Measurements from ENCODE around the genes UBL4A, IKBKG and TMLHE.

DNA sequence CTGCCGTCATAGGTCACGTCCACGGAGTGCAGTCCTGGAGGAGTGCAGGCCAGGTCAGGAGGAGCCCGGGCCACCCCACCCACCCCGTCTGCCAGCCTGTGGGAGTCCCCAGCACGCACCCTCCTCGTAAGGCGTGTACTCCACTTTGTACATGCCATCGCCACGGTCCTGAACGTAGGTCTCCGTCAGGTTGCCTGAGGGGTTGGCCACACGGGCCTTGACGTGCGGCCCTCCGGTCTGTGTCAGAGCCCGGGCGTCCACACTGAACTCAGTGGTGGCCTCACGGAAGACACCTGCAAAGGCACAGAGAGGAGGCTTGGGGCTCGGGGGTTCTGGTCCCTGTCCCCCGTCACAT, 14.8 kb downstream of the FLNA start:
- PRO-cap: unidirectional peak, minus-strand start at position 270 of the sequence

DNA sequence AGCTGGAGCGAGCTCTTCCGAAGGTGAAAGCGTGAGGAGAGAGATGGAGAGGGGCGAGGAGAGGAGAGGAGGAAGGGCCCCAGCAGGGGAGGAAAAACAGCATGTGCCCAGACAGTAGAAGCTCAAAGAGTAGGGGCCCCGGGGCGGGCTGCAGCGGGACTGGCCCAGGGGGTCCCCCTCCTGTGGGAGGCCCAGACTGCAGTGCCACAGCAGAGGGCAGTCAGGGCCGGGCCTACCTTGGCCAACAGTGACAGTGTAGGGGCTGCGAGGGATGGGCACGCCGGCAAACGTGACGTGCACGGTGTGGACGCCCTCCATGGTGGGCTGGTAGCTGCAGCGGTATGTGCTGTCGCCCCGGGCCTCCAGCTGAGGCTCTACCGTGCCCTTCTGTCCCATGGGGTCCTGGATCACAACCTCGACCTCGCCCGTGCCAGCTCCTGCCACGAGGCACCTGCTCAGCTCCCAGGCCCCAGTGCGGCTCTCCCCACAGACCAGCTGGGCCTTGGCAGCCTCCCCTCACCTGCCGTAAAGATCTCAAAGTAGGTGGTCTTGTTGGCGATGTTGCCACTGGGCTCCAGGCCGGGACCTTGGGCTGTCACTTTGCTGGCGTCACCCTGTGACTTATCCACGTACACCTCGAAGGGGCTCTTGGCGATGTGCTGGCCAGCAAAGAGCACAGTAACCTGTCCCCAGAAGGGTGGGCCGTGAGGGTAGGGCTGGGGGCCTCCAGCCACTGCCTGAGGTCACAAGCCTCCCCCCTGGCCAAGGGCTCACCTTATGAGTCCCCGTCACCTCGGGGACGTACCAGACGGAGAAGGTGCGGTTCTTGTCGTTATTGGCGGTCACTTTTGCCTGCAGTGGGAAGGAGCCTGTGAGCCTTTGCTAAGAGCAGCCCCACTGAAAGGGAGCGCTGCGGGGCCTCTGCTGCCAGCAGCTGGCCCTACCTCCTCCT, 8.4 kb downstream of the FLNA start:
- PRO-cap: unidirectional peak, minus-strand start at position 128 of the sequence

- PRO-cap: no peak
These were observed 6.7 kb downstream of the FLNA start for GRCh38 chrX:154367569-154368286.

DNA sequence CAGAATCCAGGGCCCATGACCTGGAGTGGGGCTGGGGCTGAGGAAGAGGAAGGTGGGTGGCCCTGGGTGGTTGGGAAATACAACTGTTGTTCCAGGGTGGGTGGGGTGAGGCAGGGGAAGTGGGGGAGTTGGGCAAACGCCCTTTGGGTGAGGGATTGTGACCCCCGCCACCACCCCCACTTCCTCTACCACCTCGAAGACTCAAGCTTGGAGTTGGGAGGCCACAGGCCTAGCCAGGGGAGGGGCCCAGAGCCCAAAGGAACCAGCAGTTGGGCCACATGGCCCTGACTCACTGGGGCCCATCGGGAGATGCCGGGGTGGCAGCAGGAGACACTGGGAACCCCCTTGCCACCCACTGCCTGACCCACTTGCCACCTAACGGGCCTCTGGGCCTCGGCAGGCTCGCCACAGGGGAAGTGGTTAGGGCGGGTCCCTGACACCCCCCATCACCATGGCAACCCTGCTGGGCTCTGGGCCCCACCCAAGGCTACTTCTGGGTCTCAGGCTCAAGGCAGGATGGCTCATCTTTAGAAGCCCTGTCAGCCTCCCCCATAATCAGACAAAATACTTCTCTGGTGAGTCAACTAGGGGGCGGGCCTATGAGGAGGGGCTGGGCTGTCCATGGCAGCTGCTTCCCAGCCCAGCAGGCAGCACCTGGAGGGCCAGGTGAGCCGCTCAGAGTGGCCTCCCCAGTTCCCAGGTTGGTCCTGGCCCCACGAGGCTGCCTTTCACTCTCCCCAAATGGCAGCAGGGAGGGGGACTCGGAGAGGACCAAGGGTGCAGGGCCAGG, 5.7 kb downstream of the FLNA start:
- PRO-cap: bidirectional peak, plus-strand start at position 646 of the sequence, minus-strand start at position 411 of the sequence

GRCh38 chrX:154383494-154383972, 4.4 kb downstream of the EMD start:
- PRO-cap: no peak

DNA sequence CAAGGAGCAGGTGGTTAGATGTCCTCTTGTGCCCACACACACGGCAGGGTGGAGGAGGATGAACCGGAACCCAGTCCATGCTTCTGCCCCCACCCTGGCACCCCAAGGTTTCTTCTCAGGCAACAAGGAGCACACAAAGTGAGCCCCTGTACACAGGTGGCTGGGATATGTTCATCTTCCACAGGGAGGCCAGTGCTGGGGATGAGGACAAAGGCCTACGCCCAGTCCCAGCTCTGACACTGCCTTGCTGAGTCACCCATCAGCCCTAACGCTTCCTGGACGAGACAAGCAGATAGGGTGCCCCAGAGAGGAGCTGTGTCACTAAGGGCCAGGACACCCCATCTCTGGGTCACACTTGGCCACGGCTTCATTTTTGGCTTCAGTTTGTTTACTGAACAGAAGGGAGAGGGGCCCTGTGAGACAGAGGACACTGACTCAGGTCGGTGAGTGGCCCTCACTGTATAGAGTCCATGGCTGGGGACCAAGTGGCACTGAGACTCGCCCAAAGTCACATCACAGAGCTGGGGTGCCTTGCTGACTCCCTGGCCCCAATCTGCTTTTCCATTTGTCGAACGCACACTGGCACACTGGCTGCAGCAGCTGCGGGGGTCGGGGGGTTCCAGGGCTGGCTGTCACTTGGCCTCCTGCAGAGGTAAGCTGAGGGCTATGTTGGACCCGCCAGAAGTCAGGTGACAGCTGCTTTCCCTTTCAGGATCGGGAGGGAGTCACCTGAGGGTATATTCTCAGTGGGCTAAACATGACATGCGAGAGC, 1.8 kb downstream of the UBL4A start:
- PRO-cap: no peak

GRCh38 chrX:154485264-154485761, 1.1 kb downstream of the UBL4A start:
- PRO-cap: no peak

DNA sequence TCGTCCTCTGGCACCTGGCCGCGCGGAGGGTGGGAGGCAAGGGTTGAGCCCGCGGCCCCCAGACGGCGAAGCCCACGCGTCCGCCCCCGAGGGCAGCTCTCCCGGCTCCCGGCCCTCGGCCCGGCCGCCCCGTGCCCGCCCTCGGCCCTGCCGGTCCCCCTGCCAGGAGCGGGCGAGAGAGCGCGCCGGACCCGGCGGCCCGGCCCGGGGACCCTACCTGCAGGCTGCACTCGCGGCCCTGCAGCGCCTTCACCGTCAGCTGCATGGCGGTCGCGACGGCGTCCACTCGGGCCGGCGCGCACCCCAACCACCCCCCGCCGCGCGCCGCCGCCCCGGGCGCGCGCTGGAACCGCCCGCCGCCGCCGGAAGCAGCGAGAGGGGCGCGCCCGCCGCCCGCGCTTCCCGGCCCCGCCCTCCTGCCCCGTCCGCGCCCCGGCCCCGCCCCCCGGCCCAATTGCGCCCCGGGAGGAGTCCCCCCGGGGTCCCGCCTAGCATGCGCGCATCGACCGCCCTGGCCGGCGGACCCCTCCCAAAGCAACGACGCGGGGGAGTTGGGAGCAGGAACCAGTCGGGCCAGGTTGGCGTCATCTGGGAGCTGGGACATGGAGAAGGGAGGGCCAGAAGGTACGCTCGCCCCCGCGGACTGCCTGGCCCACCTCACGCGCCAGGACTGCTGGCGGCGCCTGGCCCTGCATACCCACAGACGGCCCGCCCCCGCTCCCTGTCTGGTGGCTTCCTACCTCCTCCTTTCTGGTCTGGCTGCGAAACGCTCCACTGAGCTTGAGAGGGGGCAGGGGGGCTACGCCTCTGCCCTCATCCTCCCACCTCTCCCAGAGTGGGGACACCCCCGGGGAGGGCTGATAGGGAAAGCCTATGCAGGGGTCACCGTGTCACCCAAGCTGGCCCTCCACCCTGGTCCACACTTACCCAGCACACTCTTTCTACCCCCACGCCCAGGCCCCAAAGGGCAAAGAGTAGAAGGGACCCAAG, at the start of gene UBL4A:
Gene UBL4A, minus strand, starts transcription at position 296 of the 990 bp plus-strand sequence.
- PRO-cap: unidirectional peak, minus-strand start at position 126 of the sequence; bidirectional peak, plus-strand start at position 453 of the sequence, minus-strand start at position 309 of the sequence

DNA sequence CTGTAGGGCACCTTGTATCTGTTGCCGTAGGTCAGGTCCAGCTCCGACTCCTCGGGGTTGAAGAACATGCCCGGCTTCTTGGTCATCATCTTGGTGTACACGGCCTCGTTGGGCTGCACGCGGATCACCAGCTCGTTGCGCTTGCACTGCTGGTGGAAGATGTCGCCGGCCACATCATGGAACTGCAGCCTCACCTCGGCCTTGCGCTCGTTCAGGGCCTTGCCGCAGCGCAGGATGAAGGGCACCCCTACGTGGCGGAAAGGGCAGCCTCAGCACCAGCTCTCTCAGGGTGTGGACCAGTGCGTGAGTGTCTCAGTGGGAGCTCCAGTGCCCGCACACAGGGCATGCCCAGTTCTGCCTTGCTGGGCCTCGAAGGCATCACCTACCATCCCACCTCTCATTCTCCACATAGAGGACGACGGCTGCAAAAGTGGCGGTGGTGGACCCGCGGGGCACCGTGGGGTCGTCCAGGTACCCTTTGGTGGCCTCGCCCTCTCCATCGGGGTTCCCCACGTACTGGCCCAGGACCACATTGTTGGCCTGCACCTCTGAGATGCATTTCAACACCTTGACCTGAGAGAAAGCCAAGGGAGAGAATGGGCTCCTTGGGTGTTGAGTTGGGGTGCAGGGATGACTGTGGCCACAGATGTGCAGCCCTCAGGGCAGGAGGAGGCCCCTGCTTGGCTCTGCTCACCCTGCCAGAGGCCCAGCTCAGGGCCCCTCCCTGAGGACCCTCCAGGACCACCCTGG, 13.9 kb downstream of the G6PD start:
- PRO-cap: no peak

DNA sequence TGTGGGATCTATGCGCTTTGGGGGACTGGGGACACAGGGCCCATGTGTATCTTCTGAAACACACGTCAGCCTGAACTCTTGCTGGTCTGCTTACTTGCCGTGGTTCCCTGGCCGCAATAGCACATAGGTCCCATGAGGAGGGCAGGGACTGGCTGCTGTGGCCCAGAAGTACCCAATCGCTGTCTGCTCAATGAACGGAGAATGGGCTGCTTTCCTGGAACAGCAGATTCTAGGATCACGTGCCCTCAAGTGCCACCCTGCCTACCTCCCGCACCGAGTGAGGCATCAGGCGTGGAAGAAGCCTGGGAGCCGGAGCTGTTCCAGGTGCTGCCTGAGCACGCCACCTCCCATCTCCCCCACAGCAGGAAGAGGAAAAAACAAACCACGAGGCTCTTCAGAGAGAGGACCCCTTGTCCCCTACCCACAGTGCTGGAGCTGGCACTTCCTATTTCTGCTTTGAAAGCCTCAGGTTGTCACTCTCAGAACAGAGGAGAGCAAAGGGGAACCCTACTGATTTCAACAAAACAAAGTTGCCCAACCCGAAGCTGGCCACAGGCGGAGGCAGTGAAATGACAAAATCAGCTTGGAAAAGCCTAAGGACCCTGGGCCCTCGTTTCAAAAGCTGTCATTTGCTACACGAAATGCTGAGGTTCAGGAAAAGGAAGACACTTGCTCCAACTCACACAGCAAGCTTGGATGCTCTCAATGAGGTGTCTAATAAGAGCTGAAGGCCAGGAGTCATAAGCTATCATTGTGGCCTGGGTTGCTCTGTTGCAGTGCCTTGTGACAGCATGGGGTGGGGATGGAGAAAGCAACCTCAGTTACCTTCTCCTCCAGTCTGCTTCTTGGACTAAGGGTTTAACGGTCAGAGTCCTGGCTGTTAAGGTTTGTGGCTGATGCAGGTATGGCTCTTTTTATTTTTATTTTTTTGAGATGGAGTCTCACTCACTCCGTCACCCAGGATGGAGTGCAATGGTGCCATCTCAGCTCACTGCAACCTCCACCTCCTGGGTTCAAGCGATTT, 3.6 kb downstream of the G6PD start:
- PRO-cap: bidirectional peak, plus-strand start at position 305 of the sequence, minus-strand start at position 185 of the sequence; bidirectional peak, plus-strand start at position 748 of the sequence, minus-strand start at position 453 of the sequence

DNA sequence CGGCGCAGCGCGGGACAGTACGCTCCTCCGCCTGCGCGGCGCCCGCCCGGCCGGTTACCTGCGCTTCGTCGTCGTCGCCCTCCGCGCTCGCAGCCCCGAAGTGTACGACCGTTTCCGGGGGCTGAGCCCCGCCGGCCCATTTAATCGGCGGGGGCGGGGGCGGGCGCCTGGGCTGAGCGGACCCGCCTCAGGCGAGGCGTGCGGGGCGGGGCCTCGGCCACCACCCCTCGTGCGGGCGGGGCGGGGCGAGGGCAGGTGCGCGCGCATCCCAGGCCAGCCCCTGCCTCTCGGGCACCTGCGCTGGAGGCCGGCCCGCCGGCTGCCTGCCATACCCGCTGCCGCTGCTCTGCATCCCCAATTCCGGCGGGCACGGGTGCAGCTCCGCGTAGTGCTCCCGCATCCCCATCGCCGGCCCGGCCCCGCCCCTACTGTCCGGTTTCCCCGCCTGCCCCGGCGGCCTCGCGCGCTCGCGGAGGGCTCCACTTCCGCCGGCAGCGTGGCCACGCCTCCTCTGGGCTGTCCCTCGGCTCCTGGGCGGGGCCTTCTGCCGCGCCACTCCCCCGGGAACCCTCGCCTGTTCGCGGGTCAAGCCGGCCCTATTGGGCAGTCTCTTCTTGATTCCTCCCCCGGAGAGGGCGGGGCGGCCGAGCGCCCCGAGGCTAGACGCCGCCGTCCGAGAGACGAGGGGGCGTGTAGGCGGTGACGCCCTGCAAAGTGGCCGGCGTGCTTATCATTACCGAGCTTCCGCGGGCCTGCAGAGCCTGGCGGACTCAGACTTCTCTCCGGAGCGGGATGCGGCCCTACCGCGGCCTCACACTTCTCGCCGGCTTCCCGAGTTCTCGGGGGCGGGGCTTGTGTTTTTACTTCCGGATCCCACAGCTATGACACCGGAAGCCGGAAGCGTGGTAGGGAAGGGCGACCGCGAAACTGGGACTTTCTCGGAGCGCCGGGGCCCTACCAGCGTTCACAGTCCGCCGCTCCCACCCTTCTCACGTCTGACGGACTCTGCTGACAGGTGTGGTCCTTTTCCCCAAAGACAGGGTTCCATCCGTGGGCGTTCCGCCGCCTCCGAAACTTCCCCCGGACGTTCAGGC, at the start of gene IKBKG:
Gene IKBKG, plus strand, starts transcription at position 890 of the 1,094 bp plus-strand sequence.
- PRO-cap: bidirectional peak, plus-strand start at position 294 of the sequence, minus-strand start at position 114 of the sequence; bidirectional peak, plus-strand start at position 912 of the sequence, minus-strand start at position 833 of the sequence

- PRO-cap: no peak
These were observed 19.7 kb downstream of the GAB3 start for GRCh38 chrX:154731189-154731548.

GRCh38 chrX:154988832-154989251, 33.7 kb downstream of the F8 start:
- PRO-cap: no peak

- PRO-cap: no peak
These were observed 12.2 kb downstream of the F8 start for GRCh38 chrX:155010279-155010762.

DNA sequence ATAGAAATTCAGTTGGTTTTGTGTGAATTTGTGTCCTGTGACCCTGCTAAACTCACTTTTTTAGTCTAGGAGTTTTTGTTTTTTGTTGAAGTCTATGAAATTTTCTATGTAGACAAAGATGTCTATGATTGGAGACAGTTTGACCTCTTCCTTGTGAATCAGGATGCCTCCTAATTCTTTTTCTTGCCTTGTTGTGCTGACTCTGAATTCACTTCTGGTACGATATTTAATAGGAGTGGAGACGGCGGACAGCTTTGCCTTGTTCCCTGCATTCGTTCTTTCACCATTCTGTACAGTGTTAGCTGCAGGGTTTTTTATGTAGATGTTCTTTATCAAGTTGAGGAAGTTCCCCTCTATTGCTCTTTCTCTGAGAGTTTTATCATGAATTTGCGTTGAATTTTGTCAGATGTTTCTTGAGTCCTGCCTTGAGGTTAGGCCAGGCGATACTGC, 21.0 kb downstream of the CMC4 start:
- PRO-cap: no peak

- PRO-cap: no peak
These were observed 888 bp upstream of the VBP1 start for GRCh38 chrX:155215432-155215711.

DNA sequence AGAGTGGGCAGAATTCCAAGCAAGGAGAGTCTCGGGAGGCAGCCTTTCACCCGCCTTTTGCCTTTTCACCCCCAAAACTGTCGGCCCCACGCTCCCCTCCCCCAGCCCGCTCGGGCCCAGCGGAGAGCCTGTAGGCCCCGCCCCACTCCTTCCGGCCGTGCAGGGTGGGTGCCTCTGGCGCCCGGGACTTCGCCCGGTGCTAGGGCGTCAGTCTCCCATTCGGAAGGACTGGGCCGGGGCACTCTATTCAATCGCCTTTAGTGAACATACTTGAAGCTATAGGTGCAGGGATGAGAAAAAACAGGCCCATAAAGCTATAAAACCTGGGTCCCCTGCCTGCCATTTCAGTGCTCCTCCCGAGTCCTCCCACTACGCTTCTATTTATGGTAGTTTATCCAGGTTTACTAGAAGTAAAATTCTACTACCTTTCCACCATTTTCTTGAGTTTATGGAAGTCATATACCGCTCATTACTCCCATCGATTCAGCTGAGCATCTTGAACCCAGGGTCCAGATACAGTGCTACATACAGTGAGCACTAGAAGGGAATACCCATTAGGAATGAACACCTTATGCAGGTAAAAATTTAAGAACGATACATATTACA, at the start of gene TMLHE:
Gene TMLHE, minus strand, starts transcription at position 130 of the 606 bp plus-strand sequence.
- PRO-cap: bidirectional peak, plus-strand start at position 218 of the sequence, minus-strand start at position 121 of the sequence